GM19239 (cell line): ENCODE data around the genes SIPA1 and RELA.

GRCh38 chr11:65427630-65428617 is 41.5 kb downstream of the FRMD8 start:
- RRBS, result no CpG with 5 or more reads among the region's 12 CpGs

DNA sequence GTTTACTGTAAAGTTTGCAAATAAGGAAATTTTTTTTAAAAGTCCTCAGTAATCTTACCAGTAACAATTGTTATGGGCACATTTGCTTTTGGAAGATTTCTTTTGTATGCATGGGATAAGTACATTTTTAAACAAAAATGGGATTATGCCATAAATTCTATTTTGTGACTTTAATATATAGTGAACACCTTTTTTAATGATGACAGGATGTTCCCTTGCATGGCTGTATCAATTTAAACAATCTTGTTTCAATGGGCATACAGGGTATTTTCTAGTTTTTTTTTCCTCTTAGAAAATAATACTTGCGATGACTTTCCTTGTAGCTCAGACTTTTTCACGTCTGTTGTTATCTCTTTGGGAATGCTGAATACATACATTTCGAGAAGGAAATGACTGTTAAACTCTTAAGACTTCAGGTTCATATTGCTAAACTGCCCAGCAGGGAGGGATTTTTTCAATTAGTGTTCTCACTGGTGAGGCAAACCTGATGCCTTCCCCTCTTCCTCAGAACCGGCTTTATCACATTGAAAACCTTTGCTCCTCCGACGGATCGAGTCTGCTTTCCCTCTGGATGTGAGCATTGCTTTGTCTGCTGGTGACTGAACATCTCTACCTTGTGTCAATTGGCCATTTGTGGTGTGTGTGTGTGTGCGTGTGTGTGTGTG is 42.5 kb downstream of the FRMD8 start:
- RRBS, result no CpG with 5 or more reads among the region's 8 CpGs

DNA sequence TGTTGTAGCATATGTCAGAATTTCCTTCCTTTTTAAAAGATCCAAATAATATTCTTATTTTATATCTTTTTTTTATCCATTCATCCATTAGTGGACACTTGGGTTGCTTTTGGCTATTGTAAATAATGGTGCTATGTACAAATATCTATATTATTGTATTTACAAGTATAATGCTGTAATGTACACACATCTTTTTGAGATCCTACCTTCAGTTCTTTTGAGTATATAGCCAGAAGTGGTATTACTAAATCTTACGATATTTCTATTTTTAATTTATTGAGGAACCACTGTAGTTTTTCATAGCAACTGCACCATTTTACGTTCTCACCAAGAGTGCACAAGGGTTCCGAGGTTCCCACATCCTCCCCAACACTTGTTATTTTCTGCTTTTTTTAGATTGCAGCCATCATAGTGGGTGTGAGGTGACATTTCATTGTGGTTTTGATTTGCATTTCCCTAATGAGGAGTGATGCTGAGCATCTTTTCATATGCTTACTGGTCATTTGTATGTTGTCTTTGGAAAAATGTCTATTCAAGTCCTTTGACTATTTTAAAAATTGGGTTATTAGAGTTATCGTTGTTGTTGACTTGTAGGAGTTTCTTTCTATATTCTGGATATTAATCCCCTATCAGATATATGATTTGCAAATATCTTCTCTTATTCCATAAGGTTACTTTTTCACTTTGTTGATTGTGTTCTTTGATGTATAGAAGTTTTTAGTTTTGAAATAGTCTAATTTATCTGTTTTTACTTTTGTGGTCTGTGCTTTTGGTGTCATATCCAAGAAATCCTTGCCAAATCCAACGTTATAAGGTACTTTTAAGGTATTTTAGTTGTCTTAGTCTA is 45.0 kb downstream of the FRMD8 start:
- RRBS, result no CpG with 5 or more reads among the region's 5 CpGs

DNA sequence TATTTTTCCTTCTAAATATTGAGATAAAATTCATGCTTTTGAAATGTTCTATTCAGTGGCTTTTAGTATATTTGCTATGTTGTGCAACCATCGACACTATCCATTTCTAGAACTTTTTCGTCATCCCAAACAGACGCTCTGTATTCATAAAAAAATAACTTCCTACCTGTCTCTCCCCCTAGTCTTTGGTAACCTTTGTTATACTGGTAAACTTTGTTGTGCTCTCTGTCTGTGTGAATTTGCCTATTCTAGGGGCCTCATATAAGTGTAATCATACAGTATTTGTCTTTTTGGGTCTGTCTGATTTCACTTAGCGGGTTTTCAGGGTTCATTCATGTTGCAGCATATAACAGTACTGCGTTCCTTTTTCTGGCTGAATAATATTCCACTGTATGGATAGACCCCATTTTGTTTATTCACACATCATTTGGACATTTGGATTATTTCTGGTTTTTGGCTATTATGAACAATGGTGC is 52.0 kb downstream of the FRMD8 start:
- RRBS, result no CpG with 5 or more reads among the region's 5 CpGs

DNA sequence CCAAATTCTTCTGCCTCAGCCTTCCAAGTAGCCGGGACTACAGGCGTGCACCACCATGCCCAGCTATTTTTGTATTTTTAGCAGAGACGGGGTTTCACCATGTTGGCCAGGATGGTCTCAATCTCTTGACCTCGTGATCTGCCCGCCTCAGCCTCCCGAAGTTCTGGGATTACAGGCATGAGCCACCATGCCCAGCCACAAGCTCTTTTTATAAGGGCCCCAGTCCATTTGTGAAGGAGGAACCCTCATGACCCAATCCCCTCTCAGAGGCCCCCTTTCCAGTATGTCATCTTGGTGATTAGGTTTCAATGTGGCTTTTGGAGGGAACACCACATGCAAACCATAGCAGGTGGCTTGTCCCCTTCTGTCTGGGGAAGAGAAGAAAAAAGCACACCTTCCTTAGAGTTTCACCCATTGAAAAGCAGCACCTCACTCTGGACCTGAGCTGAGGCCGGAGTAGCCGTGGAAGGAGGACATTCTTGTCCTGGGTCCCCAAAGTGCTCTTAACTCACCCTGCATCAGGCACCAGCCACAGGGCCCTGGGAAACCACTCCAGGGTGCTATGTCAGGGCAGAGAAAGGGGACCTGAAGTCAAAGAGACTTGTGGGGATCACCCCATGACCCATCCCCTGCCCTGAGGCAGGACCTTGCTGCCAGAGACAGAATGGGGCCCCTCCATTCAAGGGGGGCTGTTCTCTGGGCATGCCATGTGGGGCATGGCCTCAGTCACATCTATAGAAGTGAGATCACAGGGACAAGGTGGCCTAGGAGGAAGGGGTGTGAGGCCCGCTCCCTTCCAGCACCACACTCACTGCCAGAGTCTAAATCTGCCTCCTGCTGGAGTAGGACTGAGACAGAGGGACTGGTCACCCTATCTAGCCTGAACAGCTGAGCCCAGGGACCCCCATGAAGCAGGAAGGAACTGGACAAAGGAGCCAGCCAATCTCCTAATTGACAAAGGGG is 61.7 kb downstream of the FRMD8 start:
- RRBS, result no CpG with 5 or more reads among the region's 9 CpGs

- RRBS, result no CpG with 5 or more reads among the region's 17 CpGs
Measured at GRCh38 chr11:65454016-65454595, 67.7 kb downstream of the FRMD8 start.

DNA sequence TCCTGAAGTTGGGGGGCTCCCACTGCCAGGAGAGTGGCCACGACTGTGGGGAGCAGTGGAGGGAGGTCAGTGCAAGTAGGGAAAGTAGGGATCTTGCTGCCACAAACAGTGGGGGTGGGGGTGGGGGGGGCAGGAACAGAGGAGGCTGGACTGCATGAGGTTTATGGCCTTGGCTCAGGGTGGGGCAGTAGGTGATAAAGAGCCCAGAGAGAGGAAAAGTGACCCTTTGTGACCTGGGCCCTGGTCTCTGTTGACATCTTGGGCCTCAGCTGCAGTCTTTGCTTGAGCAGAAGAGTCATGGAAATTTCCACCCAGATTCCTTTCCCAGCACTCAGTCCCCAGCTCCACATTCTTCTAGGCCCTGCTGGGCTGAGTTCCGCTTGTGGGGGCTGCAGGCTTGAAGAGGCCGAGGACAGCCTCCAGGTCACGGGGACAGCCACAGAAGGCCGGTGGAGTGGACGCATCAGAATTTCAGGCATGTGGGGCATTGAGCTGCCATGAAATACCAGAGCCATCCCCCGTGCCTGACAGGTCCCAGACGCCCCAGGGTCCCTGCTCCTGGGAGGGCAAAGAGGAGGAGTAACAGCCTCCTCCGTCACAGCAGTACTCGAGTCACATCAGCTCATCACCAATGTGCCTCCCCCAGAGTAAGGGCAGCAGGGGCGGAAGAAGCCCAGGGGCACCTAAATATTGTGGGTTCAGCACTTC is 35.7 kb upstream of the SCYL1 start:
- RRBS, result no CpG with 5 or more reads among the region's 11 CpGs

DNA sequence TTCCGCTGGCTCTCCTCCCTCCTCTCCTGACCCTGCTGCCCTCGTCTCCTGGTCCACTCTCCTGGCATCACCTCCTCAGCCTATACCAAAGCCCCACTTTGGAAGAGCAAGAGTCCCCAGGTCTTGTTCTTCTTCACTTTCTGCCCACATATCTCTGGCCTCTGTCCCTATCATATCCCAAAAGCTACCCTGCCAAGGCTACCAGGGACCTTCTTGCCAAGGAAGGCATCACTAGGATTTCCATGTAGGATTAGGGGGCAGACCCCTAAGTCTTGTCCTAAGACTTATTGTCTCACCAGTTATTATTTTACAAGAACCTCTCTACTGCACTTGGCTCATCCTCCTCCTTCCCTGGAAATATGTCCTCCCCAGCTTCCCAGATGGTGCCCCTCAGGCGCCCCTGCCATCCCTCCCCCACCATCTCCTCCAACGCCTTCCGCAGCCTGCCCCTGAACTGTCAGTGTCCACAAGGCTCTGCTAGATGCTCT is 13.3 kb downstream of the LTBP3 start:
- RRBS, result no CpG with 5 or more reads among the region's 5 CpGs

DNA sequence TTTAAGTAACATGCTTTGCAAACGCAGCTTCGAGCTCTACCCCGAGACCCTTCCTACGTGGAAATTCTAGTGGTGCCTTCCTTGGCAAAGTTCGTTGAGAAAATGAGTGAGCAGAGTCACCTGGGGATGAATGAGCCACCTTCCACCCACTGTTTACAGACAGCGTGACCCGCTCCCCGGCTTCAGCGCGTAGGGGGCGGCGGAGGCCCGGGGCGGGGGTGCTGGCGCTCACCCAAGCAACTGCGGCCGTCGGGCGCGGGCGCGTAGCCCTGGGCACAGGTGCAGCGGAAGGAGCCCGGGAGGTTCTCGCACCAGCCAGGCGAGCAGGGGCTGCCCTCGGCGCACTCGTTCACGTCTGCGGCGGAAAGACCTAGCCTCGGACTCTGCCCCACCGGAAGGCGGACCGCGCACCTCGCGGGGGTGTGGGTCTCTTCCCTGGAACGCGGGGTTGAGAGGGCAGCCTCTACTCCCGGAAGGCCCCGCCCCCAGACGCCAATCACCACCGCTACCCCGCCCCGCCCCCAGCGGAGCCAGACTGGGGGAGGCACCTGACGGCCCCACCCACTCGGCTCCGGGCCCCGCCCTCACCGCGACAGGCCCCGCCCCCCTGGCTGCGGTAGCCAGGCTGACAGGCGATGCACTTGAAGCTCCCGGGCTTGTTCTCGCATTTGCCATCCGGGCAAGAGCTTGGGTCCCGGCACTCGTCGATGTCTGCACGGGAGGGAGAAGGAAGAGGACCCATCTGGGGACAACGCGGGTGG is 11.8 kb downstream of the LTBP3 start:
- RRBS, result 4% methylated on average over 38 of the region's 66 CpGs

DNA sequence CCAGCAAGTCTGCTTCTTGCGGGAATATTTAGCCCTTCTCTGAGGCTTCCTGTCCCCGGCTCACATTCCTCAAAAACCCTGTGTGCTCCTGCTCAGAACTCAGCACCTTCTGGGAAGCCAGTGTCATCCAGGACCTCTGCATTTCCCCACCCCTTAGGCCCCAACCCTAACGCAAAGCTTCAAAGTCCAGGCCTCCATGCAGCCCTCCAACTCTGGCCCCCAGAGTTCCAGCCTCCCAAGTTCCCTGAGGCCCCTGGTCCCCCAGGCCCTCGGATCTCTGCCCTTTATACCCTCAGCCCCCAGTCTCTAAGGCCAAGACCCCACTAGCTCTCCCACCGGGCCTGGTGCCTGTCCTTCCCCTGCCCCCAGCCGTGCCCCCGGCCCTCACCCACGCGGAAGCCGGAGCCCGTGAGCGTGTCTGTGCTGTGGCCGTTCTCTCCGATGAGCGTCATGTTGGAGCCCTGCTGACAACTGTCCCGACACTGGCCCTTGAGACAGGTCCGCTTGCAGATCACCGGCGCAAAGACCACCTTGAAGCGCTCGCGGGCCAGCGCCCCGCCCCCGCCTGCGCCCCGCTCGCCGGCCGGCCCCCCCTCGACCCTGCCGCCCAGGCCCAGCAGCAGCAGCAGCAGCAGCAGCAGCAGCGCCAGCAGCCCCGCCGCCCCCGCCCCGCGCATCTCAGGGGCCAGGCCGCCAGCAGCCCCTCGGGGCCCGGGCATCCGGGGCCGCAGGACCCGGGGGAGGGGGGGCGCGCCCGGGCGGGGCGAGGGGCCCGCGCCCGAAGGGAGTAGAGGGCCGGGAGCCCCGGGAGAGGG is 711 bp downstream of the LTBP3 start:
- RRBS, result 6% methylated on average over 28 of the region's 54 CpGs

GRCh38 chr11:65610977-65611986 is 2.7 kb downstream of the MAP3K11 start:
- RRBS, result no CpG with 5 or more reads among the region's 14 CpGs

DNA sequence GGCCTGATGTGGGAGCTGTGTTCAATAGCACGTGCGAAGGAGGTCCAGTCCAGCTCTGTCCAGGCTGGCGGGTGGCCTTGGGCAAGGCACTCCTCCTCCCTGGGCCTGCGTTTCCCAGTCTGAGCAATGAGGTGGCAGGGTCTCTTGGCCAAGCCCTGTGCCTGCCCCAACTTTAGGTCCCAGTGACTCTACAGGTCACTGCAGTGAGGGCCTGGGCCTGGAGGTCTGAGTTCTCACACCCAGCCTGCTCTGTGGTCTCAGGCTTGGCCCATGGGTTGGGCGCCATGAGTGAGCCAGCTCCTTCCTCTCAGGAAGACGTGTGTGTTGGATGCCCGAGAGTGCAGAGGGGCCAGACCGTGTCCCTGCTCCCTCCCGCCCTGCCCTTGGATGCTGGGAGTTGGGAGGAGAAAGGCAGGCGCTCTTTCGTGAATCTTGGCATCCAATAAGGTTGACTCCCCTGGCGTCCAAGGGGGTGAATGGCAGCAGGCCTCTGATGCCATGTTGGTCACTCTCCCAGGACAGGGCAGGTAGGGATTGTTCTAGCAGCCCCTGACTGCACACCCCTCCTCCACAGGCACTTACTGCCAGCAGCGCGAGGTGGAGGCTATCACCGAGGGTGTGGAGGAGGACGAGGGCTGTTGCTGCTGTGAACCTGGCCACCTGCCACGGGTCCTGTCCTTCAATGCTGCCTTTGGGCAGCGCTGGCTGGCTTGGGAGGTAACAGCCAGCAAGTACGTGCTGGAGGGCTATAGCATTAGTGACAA is 7.9 kb upstream of the SIPA1 start:
- RRBS, result no CpG with 5 or more reads among the region's 19 CpGs

GRCh38 chr11:65637714-65638277 is at the start of gene SIPA1:
Gene SIPA1, plus strand, starts transcription at chr11:65638101.
- RRBS, result 3% methylated on average over 6 of the region's 39 CpGs

DNA sequence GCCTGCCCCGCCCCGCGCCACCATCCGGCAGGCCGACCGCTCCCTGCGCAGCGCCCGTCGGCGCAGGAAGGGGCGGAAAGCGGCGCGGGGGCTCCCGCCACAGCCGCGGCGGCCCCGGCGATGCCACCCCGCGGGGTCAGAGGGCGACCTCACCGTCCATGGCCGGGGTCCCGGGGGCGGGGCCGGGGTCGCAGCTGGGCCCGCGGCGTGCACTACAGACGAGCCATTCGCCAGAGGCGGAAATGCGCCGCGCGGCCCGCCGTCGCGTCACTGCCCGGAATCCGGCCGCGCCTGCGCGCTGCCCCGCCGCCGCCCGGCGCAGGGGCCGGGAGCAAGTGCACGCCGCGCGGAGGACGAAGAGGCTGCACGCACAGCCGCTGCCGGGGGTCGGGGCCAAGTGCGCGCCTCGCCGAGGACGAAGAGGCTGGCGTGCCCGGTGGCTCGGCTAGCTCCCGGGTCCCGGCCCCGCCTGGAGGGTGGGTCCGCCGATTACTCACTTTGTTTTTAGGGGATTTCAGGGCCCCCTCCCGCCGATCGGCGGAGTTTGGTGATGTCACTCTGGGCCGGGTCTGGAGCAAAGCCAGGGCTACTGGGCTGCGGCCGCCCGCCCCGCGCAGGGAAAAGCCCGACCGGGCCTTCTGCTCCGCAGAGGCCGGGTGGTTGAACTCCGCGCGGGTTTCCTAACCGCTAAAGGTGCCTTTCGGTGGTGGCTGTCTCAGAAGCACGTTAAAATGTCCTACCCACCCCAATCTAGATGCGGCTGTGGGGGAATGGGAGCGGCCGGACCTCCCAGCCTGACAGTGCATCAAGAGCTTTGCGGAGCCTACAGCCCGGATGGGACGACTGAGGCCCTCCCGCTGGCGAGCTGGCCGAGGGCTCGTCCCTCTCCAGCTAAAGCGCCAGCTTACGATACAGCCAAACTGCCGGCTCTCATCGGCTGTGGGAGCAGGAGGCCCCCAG is at the start of gene RELA:
Gene RELA (minus strand): TSS at position 244 of the 960 bp plus-strand sequence.
- RRBS, result 1% methylated on average over 68 of the region's 112 CpGs

DNA sequence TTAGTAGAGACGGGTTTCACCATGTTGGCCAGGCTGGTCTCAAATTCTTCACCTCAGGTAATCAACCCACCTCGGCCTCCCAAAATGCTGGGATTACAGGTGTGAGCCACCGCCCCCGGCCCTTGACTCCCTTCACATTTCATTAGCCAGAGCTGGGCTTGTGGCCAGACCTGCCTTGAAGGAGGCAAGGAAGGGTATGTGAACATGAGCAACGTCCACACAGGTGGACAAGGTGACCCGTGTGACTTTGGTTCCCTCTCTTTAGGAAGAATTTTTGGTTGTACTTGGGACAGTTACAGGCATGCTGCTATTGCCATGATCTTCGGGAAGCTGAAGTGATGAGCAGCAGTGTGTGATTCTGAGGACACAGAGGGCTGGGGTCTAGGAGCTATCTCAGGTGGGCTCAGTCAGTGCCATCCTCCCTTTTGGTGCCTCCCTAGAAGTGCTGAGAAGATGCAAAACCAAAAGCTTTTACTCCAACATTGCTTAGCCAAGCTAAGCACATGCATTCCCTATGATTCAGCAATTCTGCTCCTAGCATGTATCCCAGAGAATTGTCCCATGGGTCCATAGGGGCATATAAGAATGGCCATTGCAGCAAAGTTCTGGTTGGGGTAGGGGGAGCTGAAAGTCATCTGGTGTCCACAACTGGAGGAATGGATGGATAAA is 6.1 kb downstream of the AP5B1 start:
- RRBS, result no CpG with 5 or more reads among the region's 7 CpGs

DNA sequence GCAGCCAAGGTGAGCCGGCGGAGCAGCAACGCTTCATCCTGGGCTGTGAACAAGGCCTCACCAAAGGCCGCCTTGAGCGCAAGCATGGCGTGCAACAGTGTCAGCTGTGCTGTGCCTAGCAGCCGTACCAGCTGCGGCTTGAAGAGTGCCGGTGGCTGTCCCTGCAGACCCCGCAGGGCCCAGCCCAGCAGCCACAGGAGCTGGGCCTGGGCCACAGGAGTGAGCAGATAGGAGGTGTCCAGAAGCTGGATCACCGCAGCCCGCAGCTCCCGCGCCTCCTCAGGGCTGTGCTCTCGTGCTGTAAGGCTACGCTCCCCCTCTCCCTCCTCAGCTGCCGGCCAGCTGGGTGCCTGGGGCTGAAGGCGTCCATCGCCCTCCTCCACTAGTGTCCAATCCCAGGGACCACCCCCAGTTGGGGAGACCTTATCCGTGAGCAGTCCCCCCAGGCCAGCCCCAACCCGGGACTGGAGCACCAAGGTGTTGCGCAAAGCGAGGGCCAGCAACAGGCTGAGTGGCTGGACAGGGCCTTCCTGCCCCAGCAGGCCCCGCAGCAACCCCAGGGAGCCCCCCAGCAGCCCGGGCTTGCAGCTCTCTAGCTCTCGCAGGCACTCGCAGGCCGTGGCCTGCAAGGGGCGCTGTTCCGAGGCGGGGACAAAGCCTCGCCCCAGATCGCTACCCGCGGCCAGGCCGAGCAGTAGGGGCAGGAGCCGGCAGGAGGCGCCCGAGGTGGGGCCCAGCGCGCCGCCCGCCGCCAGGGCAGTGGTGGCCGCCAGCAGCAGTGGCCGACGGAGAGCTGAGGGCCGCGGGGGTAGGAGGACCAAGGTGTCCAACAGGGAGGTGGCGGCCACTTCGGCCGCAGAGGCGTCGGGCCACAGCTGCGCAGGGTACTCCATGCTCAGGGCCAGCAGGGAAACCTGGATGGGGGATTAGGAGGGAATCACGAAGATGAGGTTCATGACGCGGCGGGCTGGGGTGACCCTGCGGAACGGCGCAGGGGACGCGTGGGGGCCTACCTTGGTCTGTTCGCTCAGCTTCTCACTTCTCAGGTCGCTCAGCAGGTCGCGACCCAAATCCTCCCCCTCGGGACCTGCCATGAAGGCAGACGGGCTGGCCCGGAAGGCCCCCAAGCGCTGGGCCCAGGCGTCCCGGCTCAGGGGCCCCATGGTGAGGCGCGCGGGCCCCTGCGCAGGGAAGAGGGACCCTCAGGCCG is 942 bp downstream of the AP5B1 start:
- RRBS, result 2% methylated on average over 6 of the region's 79 CpGs

DNA sequence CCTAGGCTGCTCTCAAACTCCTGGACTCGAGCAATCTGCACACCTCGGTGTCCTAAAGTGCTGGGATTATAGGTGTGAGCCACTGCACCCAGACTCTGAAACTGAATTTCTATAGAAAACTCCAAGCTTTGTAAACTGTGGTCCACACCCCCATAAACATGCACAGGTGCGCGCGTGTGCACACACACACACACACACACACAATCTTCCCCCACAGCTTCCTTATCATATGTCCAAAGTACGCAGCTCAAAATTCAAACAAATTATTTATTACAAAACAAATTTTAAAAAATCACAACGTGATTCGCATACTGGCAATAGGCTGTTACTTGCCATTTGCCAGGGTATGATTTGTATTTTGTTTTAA is 11.0 kb upstream of the SNX32 start:
- RRBS, result no CpG with 5 or more reads among the region's 8 CpGs

DNA sequence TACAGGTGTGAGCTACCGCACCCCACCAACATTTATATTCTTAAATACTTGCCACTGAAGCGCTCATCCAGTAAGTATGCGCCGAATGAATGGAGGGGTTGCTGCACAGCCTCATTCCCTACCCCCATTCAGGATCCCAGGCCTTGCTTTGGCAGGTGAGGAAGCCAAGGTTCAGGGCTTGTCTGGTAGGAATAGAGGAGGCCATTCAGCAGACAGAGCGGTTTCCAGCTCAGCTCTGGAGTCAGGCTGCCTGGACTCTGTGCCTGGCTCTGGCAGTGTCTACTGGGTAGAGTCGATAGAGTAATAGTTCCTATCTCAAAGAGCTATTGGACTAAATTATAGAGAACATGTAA is 6.8 kb upstream of the SNX32 start:
- RRBS, result no CpG with 5 or more reads among the region's 6 CpGs

GRCh38 chr11:65855863-65856394 is 2.1 kb downstream of the CFL1 start:
- RRBS, result no CpG with 5 or more reads among the region's 15 CpGs

DNA sequence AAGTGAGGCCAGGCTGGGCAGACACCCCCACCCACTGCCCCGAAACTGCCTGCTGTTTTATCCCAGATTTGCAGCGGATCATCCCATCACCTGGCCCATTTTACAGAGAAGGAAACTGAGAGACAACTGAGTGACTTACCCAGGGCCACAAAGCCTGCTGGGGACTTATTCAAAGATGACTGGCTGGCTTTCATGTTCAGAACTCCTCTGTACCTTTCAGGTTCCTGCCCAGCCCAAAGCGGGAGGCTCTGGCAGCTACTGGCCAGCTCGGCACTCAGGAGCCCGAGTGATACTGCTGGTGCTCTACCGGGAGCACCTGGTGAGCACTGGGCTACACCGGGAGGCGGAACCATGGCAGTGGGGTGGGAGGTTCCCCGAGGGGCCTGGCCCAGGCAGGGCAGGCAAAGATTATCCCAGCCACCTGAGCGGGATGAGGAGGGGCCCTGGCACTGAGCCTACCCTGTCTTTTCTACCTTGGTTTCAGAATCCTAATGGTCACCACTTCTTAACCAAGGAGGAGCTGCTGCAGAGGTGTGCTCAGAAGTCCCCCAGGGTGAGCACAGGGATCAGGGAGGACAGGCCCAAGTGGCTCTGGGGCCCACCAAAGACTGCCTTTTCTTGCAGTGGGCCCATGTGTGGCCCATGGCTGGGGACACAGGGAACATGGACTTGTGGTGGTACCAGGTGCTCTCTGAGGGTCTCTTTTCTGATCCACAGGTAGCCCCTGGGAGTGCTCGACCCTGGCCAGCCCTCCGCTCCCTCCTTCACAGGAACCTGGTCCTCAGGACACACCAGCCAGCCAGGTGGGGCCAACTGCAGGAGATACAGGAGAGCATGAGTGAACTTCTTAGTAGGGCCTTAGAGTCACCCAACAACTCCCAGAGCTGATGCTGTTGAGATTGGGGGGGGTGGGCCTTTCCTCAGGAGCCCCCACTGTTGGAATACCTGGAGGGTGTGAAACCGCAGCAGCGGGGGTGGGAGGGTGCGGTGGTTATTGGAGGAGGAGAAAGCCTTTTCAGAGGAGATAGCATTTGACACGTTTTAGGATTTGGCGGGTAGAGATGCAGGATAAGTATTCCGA is 1.8 kb downstream of the MUS81 start:
- RRBS, result no CpG with 5 or more reads among the region's 18 CpGs